Mammary epithelial cell (primary cell): ENCODE measurements around a stretch of chr18.

- CAGE, long polyA plus RNA = no peak
- RRBS = no CpG with 5 or more reads among the region's 1 CpG
These were observed 37.4 kb downstream of the ROCK1 start for GRCh38 chr18:21074159-21074749.

- CAGE, long polyA plus RNA = no peak
- RRBS = no CpG with 5 or more reads among the region's 6 CpGs
These were observed 32.4 kb downstream of the ROCK1 start for GRCh38 chr18:21079167-21079733.

DNA sequence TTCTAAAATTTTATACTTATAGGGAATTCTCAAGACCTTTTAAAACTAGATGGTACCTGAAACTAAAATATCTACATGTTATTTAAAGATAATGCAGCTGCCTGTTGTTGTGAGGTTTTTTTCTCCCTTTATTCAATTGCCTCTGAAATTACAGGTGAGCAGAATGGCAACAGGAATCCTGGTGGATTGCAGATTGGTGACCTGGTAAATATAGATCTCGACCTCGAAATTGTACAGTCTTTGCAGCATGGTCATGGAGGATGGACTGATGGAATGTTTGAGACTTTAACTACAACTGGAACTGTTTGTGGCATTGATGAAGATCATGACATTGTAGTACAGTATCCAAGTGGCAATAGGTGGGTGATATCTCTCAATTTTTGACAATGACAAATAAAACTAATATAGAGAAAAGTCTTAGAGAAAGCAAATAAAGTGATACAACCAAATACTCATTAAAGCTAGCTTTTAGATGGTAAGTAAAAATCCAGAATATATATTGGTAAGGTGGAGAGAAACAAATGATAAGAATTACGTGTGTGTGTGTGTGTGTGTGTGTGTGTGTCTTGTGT, 38.8 kb downstream of the MIB1 start:
- CAGE, long polyA plus RNA = no peak
- RRBS = no CpG with 5 or more reads among the region's 3 CpGs

DNA sequence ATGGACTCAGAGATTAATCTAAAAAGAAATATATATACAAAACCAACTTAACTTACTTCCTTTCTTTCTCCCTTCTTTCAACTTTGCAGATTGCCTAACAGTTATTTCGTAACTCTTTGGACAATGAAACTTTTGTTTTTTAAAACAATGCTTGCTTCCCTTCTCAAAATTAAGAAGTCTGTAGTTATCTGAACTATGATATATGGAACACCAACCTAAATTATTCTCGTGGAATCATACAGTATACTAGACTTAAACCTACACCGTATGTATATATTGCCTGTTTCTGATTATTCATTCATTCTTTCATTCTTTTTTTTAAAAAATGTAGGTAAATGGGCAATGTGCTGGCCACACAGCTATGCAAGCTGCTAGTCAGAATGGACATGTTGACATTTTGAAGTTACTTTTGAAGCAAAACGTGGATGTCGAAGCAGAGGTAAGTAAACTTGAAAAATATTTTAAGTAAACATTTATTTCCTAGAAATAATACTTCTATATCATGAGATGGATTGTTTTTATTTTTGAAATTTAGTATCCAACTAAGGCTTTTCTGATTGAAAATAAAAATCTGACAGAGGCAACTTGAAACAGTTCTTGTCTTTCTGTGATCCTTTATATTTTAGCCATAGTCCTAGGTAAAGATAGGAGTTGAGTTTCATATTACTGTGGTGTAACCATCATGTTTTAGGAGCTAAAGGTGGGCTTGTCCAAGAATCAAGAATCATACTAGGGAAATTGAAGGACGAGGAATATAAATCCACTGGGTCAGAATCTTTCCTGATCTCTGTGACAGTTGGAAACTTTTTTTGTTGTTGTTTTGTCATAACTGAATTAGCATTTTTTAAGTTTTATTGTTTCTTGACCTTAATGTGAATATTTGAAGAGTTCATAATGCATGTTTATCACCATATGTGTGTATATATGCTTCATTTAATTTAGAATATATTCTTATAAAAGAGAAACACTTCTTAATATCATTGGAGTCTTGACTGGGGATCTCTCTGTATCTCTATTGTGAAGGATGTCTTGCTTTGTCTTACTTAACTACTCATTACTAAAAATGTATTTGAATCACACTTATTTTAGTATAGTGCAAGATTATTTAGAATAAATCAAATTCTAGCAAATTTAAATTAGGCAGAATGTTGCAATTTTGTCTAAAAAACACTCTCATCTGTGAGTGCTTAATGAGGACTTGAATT, 63.4 kb downstream of the MIB1 start:
- CAGE, long polyA plus RNA = no peak
- RRBS = no CpG with 5 or more reads among the region's 6 CpGs

DNA sequence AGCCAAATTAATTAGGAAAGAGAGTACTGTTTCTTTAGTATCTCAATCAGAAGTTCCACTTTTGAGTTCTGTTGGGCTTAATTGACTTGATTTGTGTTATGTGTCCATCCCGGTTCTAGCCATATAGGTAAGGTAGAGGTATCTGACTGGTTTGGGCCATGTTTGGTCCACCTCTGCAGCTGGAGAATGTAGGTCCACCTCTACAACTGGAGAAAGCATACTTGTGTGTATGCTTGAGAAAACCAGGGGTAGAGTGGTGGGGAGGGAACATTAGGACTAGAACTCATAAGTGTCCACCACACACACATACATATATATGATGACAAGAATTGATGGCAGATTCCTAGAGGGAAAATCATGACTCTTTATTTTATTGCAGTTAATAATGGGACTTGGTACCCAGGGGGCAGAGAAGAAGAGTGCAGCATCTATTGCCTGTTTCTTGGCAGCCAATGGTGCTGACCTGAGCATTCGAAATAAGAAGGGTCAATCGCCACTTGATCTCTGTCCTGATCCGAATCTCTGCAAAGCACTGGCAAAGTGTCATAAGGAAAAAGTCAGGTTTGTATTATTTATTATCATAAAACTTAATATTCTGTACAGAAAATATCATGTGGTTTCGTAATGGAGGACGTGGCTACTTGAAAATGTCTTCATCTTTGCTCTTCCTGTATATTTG, 106.1 kb downstream of the MIB1 start:
- CAGE, long polyA plus RNA = no peak
- RRBS = no CpG with 5 or more reads among the region's 6 CpGs

DNA sequence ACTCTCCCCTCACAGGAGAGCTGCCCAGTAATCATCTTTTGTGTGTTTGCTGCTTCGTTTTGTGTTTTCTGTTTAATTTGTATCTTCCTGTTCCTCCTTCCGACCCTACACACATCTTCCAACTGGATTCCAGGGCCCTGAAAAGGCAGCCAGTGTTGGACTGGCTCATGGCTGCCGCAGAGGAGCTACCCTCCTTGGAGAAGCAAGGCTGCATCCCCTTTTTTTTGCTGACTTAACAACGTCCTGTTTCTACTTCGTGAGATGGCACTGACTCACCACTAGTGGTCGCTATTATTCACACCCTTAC, 171.9 kb upstream of the GATA6 start:
- CAGE, long polyA plus RNA = no peak
- RRBS = no CpG with 5 or more reads among the region's 6 CpGs

GRCh38 chr18:22032748-22033090, 136.7 kb upstream of the GATA6 start:
- CAGE, long polyA plus RNA = no peak
- RRBS = no CpG with 5 or more reads among the region's 3 CpGs

GRCh38 chr18:22106413-22106900, 62.9 kb upstream of the GATA6 start:
- CAGE, long polyA plus RNA = no peak
- RRBS = no CpG with 5 or more reads among the region's 4 CpGs

- CAGE, long polyA plus RNA = no peak
- RRBS = no CpG with 5 or more reads among the region's 9 CpGs
These were observed 4.9 kb upstream of the GATA6 start for GRCh38 chr18:22164389-22164911.

- CAGE, long polyA plus RNA = no peak
- RRBS = no CpG with 5 or more reads among the region's 5 CpGs
These were observed 6.5 kb downstream of the GATA6 start for GRCh38 chr18:22175879-22176368.

DNA sequence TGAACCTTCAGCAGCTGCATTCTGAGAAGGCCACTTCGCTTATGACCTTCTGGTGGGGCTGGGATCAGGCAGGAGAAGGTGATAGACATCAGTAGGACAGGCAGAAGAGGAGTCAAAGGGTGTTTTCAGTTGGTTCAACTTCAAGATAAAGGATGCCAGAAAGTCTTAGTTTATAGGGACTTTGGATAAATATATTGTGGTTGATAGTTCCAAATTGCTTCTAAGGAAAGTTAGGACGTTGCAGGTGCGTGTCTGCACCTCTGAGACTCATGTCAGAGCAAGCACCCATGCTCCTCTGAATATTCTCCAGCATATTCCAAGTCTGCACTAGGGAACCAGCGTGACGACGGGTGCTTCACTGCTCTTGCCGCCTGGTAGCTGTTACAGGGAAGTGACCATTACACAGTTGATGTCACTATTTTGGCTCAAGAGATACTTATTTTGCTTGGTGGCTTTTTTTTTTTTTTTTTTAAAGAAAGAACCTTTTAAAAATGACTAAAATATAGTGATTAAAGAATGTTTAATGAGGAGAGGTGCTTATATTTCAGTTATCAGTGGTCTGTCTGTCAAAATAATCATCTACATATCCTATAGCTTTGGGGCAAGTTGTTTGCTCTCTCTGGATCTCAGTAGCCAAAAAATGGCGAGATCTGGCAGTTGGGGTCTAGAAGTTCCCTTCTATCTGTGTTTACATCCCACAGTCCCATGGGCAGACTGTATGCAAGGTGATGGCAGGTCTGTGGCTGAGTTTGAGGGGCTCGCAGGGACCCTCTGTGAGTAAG, 35.7 kb downstream of the GATA6 start:
- CAGE, long polyA plus RNA = no peak
- RRBS = no CpG with 5 or more reads among the region's 9 CpGs

DNA sequence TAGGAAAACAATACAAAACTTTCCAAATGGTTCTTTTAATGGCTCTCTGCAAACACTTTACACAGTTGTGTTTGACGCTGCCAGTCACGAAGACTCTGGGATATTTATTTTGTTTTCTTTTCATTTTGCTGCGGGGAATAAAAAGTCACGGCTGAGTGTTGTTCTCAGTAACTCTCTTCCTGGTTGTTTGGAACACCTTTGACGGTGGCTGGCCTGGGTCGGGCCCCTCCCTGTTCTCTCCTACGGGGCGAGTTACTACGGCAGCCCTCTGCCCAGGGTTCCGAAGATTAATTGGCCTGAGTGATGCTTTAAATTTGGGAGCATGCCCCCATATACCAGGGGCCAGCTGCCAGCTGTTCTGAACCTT, 84.7 kb downstream of the GATA6 start:
- CAGE, long polyA plus RNA = no peak
- RRBS = no CpG with 5 or more reads among the region's 10 CpGs

- CAGE, long polyA plus RNA = no peak
- RRBS = no CpG with 5 or more reads among the region's 5 CpGs
These were observed 77.8 kb downstream of the CTAGE1 start for GRCh38 chr18:22339844-22340321.

DNA sequence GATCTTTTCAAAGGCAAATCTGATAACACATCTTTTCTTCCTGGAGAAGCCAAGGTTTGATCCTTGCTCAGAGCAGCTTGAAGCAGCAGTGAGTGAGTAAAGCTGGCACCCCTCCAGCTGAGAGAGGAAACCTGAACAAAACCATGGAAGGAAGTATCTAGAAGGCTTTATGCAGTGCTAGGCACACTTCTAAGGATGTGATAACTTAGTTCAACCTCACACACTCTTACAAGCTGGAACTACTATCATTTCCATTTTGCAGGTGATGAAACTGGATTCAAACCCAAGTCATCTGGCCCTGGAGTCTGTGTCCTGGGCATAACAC, 71.3 kb downstream of the CTAGE1 start:
- CAGE, long polyA plus RNA = no peak

DNA sequence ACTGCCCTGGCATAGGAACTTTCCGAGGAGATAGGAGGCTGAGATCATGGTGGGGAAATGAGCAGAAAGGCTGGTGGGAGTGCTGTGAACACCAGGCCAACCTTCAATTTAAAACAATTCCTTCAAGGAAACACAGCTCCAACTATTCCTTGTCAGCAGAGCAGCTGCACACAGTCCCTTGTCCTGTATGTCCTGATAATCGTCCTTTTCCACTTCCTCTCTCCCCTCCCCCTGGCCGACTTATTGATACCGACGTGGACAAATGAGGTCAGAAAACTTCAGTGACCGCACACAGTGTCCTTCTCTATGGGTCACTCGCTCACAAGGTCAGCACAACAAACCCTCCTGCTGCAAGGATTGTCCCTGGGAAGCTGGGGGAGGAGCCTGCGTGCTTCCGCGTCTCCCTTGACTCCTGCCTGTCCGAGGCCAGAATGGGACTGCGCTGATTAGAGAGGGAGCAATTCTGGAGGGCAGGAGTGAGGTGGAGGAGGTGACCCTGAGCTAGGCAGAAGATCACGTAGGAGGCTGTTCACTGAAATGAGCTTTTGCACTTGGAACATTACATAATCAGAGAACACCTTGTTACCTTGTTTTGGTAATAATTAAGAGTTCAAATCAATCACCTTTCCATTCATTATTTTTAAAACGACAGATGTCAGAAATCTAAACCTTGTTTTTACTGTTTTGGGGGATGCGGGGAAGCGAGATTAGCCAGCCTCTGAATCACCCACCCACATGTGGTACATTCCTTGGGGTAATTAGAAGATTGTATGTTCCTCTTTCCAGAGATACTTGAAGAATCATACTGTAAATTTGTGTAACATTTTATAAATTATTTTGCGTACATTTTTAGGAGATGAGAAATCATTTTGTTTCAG, 70.7 kb downstream of the CTAGE1 start:
- CAGE, long polyA plus RNA = no peak
- RRBS = no CpG with 5 or more reads among the region's 17 CpGs

DNA sequence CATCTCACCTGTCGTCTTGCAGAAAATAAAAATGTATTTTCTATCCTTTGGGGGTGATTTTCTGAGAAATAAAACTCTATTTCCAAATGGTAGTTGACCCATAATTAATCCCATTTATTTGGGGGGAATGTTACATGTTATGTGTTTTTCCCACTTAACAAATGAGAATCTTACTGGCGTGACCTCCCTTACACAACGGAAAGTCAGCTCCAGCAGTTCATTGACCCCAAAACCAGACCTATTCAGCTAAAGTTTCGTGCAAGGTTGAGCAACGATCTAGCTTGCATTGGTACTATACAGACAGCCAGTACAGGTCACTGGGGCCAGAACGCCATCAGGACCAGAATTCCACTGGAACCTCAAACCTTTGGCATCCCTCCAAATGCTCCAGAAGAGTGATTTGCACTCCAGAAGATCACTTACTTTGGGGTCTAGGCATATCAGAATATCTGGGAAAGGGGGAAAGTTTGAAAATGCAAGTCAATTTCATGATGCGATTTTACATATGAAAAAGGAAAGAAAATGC, 6.8 kb upstream of the CTAGE1 start:
- CAGE, long polyA plus RNA = no peak
- RRBS = no CpG with 5 or more reads among the region's 7 CpGs

DNA sequence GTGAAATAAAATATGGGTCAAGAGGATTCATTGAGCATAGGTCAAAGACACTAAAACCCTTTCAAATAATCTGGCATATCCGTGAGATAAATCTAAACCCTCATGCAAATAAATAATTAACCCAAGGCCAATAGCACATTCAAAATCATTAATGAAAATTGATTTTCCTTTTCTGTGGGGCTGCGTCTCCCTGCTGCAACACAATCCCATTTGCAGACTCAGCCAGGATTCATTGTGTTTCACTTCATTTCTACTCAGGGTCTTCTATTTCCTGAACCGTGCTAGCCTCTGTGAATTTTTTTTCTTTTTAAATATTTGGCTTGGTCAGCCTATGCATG, 10.1 kb upstream of the CTAGE1 start:
- CAGE, long polyA plus RNA = no peak
- RRBS = no CpG with 5 or more reads among the region's 3 CpGs

DNA sequence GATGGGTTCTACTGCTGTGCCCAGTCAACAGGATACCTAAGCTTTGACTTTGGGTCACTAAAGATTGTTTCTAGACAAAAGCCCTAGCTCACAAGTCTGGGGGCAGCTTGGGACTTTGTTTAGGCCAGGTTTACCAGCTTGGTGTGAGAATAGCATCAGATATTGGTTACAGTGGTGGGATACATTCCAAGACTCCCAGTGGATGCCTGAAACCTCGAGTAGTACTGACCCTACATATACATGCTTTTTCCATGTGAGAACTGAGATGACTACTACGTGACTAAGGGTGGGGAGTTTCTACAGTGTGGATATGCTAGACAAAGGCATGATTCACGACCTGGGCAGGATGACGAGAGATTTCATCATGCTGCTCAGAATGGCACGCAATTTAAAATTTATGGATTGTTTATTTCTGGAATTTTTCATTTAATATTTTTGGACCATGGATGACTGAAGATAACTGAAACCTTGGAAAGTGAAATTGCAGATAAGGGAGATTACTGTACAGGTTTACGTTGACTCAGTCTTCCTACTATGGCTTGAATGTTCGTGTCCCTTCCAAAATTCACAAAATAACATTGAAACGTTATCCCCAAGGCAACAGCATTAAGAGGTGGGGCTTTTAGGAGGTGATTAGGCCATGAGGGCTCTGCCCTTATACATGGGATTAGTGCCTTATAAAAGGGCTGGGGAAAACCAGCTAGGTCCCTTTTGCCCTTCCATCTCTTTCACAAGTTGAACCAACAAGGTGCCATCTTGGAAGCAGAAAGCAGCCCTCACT, 50.2 kb upstream of the CTAGE1 start:
- CAGE, long polyA plus RNA = no peak
- RRBS = no CpG with 5 or more reads among the region's 8 CpGs

DNA sequence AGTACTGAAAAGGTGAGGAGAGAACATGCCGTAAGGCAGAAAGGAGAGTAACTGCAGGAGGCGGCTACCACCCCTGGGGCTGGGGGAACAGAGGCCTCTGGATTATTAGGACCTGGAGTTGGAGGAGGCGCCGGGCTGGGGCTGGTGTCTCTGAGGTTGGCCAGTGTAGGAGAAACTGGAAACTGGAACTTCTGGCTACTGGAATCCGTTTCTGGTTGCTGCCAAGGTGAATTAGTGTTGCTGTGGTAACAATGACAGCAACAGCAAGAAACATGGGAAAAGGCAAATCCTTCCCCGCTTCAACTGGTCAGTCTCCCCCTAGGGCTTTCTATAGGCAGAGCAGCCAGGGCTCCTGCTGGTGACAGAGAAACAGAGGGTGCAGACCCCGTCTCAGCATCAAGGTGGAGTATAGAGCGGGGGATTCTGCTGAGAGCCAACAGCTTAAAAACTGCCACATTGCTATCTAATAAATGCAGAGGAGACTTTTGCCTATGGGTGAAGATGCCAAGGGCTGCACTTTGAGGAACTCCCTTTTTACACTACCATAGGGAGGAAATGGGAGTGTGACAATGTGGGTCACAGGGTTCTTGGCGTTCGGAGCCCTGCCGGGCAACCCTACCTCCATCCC, 81.5 kb upstream of the CABLES1 start:
- CAGE, long polyA plus RNA = no peak
- RRBS = no CpG with 5 or more reads among the region's 11 CpGs

DNA sequence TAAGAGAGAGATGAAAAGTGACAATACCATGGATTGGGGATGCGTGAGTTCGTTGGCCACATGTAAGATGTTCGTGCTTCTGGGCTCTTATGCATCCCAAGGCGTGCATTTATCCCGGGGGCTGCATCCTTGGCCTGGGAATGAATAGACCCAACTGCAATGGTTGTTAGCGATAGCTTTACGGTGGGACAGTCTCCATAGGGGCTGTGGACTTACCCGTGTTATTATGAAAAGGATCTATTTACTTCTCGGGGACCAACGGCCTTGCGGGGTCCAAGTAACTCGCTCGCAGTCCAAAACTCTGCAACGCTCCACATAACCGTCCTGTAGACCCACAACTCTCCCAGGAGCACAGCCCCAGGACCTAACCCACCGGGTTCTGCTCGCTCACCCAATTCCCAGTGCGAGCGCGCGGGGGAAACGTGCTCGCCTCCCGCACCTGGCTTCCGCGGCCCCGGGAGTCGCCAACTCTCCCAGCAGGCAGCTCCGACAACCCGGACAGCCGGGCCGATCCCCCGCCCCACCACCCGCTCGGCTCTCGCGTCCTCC, 455 bp upstream of the CABLES1 start:
- CAGE, long polyA plus RNA = no peak
- RRBS = 4% methylated on average over 12 of the region's 37 CpGs